PC-3 (cell line): Measurements from ENCODE around the genes ATXN1L, HPR and PMFBP1.

GRCh38 chr16:70695448-70696139 lies 9.7 kb upstream of the MTSS2 start:
- RAMPAGE, long total RNA, result no peak

GRCh38 chr16:70709592-70710059 lies 23.8 kb upstream of the MTSS2 start:
- RAMPAGE, long total RNA, result no peak

DNA sequence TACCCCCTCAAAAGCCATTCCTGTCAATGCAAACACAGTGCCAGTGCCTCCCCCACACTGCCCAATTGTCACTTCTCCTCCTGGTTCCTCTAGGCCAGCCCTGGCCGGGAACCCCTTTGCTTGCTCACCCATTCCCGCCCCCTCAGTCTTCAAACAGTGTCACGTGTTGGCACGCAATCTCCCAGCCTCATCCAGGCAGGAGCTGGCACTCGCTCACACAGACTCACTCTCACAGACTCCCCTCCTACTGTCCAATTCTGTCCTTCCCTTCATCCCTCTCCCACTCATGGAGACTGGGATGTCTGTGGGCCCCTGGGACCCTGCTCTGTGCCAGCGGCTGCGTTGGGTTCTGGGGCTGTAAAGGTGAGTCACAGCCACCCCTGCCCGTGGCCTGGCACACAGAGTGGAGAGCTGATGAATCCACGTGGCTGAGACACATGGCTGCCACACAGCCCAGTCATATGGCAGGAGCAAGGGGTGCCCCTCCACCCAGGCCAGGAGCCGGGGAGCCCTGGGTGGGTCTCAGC lies 54.8 kb downstream of the VAC14 start:
- RAMPAGE, long total RNA, result no peak

GRCh38 chr16:71385232-71385671 lies 26.7 kb downstream of the CALB2 start:
- RAMPAGE, long total RNA, result no peak

DNA sequence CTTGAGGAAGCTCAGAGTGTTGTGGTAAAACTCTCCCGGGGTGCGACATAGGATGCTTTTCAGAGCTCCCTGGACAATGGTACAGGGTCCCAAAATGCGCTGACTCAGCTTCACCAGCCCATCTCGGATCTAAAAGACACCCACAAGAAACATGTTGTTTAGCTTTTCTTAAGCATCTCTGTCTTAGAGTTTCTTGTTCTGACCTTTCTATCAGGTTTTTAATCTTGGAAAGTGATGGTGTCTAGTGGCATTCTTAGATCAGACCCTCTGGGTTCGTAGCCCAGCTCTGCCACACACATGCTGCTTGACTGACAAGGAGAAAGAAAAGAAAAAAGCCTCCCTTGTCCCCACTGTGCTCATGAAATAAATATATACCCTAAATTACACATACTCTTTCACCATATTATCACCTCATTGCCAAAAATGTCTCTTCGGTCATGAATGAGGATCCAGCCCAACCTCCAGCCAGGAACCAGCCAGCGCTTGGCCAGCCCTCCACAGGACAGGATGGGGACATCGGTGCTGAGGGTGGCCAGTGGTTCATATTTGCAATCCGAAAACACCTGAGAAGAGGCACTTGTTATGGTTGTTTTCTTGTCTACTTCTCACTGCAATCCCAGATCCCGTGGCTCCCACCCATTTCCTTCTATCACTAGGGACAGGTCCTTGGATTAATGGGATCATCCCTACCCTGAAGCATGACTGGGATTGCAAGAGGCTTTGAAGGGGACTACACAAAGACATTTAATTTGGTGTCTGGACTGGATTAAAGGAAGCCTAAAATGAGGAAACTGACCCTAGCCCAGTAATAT lies 6.4 kb downstream of the TAT start:
- RAMPAGE, long total RNA, result no peak

DNA sequence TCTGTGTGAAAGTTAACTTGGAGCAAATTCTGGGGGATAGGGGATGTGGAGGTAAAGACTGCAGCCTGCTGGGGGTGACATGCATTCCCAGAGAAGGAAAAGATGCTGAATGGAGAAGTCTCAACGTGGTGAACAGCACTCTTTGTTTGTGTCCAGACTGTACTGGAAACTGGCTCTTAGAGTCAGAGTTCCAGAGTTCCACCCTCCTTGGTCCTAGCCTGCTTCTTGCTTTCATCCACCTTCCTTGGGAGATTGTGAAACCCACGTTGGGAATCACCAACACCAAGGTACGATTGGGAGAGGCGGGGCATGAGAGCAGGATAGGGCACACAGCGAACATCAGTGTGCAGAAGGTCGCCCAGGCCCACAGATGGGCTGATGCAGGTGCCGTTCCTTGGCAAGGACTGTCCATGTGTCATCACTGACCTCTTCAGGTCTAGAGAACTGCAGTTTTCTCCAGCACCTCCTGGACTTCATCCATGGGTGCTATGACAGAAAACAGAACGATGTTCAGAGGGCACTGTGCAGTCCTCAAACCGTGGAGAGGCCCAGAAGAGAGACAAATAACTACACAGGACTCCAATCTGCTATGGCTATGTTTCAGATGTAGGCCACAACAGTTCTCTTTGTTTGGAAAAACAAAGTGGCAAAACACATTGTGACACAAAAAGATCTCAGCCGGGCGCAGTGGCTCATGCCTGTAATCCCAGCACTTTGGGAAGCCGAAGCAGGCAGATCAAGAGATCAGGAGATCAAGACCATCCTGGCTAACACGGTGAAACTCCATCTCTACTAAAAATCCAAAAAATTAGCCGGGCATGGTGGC lies 23.9 kb upstream of the TAT start:
- RAMPAGE, long total RNA, result no peak

GRCh38 chr16:71627526-71628267 lies 1.7 kb downstream of the MARVELD3 start:
- RAMPAGE, long total RNA, result no peak

- RAMPAGE, long total RNA, result no peak
Observed at GRCh38 chr16:71688416-71689161, 35.9 kb downstream of the PHLPP2 start.

GRCh38 chr16:71726620-71727360 lies 2.3 kb upstream of the PHLPP2 start:
- RAMPAGE, long total RNA, result no peak

DNA sequence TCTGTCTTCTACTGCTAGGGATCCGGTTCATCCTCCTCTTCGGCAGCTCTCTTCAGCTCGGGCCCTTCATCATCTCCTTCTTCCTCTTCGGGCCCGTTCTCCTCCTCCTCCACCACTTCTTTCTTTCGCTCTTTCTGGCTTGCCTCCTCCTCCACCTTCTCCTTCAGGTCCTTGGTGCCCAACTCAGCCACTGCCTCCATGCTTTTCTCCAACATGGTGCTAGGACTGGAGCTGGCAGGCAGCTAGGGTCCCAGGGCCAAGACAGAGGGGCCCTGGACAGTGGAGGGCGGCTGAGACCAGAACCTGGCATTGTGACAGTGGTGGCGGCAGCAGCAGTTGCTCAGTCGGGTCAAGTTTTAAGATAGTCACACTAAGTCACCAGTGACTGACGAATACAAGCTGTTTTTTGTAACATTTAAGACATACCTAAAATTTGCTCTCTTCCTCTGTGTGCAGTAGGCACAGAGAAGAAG lies 31.0 kb downstream of the AP1G1 start:
- RAMPAGE, long total RNA, result no peak

GRCh38 chr16:71845701-71846112 lies at the start of gene ATXN1L:
Gene ATXN1L (plus strand): TSS chr16:71845976.
- RAMPAGE, long total RNA, result no peak

- RAMPAGE, long total RNA, result no peak
Observed at GRCh38 chr16:72021739-72022110, 13.2 kb downstream of the DHODH start.

- RAMPAGE, long total RNA, result no peak
Observed at GRCh38 chr16:72025419-72026055, 17.0 kb downstream of the DHODH start.

- RAMPAGE, long total RNA, result no peak
Observed at GRCh38 chr16:72063212-72063615, at the start of gene HPR. Gene HPR (plus strand): TSS chr16:72063226.

GRCh38 chr16:72101201-72101664 lies 7.6 kb downstream of the DHX38 start:
- RAMPAGE, long total RNA, result no peak

DNA sequence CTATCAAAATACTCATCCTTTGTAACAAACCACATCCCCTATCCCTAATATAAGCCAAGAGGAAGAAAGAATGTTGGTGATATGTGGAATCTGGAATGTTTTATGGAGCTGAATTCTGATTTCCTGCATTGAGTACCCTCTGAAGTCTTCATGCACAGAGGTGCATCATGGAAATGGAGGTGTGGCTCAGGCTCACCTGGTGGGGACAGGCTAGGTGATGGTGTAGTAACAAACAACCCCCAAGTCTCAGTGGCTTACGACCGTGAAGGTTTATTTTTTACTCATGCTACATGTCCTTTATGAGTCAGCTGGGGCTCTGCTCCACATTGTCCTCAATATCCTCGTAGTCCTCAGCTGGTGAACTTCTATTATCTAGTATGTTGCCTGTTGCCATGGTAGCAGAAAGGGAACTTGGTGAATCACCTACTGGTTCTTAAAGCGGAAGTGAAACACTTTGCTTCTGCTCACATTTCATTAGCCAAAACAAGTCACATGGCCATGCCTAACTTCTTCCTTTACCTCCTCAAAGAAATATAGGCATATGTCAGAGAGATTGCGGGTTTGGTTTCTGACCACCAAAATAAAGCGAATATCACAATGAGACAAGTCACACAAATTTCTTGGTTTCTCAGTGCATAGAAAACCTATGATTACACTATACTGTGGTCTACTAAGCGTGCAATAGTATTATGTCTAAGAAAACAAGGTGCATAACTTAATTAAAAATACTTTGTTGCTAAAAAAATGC lies at the start of gene PMFBP1:
Gene PMFBP1 (minus strand): TSS at position 75 of the 748 bp plus-strand sequence.
- RAMPAGE, long total RNA, result no peak

DNA sequence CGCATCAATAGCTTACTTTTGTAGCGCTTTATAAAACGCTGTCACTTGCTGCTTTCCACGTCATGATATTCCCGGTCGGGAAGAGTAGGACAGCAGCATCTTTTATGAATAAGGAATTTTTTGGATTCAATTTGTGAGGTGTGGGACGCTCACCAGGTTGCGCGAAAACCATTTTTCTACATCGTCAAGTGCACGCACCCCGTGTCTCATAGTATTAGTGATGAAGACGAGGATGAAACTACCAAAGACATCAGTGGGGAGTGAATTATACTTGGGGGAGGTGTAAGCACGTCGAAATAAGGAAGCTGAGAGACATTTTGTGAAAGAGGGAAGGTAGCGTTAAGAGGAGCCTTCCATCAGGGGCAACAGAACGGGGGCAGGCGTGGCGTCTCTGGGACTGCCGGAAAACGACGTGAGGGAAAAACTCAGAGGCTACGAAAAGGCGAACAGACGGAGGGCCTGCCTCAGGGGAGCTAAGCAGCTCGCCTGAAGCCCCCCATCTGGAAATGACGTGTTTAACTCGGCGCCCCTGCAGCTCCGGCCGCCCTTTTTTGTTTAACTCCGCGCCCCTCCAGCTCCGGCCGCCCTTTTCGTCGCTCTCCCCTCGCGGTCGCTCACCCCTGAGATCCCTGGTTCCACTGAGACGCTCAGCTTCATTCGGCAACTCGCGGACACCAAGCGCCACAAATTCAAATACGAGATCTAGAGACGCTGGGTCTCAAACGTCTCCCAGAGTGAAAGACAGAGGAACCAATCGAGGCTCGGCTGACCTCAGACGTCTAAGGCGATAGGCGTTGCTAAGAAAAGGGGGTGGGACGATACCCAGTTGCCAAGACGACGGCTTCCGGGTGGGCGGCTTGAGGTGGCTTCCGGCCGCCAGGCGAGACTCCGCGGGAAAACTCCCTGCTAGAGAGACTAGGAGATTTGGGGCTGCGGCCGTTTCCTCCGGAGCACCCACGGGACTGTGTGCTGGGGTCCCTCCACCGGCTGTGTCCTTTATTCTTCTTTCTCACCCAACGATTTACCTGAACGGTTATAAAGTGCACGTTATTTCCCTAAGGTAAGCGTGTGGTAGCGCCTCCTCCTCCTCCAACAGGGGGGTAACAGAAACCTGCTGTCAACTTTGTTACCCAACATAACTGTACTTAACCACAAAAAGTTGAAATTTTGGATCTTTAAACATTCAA lies 383.3 kb downstream of the ZFHX3 start:
- RAMPAGE, long total RNA, result start-site peak on the minus strand centred at position 706 of the sequence, 61 bp wide, 12 and 16 reads in 2 replicates

DNA sequence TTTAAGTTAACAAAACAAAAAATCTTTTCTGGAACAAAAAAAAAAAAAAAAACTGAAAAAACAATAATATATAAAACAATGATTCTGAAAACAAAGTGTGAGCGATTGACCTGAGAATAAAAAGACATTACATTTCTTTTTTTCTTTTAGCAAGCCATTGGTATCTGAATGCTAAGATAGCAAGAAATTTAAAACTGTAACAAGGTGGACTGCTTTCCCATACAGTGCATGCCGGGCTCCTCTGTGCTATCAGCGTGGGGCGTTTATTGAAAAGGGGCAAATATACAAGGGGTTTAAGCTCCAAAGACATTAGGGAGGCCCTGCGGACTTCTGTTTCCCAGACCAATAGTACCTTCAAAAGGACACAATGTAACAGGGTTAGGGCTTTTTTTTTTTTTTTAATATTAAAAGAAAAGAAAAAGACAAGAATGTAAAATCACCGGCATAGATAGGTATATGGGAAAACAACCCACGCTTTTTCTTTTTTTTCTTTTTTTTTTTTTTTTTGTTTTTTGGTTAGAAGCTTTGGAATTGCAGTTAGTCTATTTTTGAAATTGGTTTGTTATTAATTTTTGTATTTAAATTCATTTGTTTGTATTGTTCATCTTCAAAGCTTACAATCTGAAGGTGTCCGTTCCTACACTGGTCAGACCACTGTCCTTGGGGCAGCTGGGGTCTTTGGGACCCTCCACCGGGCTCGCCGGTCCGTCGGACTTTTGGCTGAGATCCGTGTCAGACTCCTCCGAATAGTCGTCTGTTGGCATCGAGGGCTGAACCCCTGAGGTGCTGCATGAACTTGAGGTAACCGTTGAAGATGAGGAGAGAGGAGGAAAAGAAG lies 261.2 kb downstream of the ZFHX3 start:
- RAMPAGE, long total RNA, result no peak

DNA sequence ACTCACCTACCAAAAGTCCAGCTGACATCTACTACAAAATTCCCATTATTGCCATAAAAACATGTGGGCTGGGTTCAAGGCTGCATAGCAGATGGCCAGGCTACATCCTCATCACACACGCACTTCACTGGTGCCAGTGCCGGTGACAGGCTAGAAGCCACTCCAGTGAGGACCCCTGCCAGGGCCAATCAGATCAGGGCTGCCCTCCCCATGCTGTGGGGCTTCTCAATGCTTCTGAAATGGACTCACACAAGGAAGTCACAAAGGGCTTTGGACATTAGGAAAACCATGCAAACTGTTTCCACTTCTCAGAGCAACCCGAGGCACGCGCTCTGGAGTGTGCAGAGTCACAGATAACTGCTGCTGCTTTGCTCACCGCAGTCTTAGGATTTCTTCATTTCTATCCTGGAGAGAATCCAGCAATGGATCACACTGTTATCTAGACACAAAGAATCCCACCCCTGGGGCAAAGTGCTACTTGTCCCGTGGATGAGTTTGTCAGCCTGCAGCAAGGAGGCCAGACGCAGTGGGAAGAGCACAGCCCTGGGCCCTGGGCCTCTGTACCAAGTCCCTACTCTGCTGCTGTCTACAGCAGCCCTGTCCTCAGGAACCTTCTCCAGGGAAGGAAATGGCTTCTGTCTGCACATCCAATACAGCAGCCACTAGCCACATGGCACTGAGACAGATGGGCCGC lies 169.6 kb downstream of the ZFHX3 start:
- RAMPAGE, long total RNA, result no peak

DNA sequence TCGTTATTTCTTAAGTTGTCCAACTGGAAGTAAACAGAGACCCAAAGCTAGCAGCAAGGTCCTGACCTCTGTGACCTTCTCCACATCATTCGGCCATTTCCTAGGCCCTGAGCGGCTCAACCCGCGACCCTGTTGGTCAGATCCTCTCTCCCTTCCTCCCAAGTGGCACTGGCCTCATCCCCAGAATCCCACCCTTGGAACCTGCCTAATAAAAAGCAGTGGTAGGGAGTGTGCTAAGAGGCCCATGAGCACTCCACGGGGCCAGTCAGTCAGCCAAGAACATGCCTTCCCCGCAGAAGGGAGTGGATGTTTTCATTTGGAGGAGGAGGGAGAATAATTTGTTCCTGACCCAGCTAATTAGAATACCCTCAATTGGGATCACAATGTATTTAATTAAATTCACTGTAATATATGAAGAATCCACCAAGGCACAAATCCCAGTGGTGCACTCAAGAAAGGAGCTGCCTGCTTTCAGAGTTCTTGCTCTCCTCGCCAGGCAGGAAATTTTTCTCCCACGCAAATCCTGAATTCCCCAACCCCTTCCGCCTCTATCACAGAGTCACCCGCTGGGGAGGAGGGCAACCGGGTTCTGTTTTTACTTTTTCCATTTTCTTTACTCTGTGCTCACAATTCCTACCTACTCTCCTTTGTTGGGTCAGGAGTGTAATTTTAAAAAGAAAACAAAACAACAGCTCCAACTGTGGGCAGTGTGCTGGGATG lies 153.5 kb downstream of the ZFHX3 start:
- RAMPAGE, long total RNA, result no peak